Endothelial cell (in vitro differentiated cells): Measurements from ENCODE around the genes PDK2, XYLT2 and ACSF2.

DNA sequence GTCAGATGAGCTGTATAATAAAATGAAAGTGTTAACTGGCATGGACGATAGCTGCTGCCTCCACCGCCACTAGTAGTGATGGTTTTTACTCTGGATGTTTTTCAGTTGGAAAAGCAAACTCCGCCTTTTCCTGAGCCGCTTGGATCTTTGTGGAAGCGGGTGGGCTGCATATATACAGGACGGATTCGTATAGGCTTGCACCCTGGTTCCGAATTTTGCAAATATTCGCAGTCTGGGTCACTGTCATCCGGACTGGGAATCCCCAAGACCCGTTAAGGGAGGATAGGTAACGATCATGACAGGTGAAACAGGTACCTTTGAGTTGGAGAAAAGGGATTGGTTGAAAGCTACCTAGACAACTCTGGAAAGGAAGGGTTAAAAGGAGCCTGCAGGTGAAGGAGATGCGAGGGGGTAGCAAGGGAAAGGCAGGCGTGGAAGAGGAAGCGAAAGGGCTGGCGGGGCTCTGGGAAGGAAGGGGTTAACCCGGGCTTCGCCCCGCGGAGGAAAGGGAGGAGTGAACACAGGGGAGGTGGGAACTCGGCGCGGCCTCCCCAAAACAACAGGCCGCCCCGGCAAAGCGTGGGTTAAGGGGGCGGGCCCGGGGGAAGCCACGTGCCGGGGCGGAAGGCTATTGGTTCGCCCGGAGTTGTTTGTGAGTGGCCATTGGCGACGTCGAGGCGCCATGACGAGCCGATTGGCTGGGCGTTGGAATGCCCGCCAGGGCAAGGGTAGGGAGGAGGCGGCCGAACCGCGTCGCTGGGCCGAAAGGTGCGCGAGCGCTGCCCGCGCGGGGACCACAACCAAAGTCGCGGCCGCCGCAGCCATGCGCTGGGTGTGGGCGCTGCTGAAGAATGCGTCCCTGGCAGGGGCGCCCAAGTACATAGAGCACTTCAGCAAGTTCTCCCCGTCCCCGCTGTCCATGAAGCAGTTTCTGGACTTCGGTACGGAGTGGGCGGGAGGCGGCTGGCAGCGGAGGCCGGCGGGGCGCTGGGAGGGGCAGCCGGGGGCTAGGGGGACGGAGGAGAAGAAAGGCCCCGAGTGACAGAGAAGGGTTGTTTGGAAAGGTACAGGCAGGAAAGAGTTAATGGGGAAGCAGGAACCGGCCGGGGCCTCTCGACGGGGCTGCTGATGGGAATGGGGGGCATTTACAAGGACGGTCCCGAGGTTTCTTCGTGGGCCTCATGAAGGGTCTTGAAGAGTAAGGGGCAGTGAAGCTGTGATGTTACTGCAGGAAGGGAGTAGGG, at the start of gene PDK2:
TSS of gene PDK2 (plus strand) at position 739 of the 1,244 bp plus-strand sequence.
- PRO-cap: unidirectional peak, plus-strand start at position 710 of the sequence; unidirectional peak, plus-strand start at position 804 of the sequence

DNA sequence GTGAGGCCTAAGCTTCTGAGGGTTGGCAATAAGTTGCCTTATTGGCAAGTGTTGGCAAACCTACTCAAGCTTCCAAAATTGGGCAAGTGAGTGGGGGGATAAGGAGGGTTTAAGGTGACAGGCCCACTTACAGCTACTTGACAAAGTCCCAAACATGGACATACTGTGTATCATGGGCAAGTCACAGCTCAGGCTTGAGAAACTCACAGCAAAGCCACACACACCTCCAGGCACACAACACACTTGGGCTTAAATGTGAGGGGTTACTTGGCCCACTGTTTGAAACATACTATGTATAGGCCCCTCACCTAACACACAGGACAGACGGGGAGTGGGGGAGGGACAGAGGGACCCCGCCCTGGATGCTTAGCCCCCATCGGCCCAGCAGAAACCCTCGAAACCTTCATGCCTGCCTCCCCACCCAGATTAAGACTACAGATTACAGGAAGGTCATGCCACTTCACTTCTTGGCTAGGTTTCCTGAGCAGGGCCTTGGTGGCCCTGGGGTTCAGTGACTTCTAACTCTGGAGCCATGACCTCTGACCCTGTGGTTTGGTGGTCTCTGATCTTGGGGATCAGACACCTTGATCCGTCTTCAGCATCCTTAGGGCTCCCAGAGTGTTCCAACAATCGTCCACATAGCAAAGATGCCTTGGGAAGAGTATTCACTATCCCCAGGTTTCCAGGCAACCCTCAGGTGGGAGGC, 2.2 kb upstream of the SAMD14 start:
- PRO-cap: no peak

DNA sequence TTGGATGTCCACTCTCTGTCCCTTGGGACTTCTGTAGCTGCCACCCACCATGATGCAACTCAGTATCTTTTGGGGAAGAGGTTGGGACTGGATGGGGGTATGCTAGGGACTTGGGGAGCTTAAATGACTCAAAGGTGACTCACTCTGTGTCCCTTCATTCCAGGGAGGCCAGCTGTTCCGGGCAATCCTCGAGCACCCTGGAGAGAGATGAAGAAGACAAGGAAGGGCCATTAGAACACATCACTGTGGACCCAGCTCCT, 4.6 kb downstream of the COL1A1 start:
- PRO-cap: no peak

DNA sequence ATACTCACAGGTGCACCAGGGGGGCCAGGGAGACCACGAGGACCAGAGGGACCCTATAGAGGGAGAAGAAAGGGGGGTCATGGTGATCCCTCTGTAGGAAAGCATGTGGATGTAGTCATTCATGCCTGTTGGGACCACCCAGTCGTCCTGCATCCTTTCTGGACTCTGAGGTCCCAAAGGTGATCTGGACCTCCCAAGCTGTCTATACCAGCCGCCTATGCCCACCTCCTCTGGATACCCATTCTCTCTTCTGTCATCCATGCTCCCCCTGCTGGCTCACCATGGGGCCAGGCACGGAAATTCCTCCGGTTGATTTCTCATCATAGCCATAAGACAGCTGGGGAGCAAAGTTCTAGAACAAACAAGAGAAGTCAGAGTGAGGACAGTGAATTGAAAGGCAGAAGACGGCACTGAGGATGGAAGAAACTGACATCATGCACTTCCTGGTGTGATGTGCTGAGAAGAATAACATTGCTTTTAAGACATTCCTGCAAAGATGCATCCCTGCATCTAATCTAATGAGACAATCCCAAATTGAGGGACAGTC, 3.2 kb downstream of the COL1A1 start:
- PRO-cap: no peak

DNA sequence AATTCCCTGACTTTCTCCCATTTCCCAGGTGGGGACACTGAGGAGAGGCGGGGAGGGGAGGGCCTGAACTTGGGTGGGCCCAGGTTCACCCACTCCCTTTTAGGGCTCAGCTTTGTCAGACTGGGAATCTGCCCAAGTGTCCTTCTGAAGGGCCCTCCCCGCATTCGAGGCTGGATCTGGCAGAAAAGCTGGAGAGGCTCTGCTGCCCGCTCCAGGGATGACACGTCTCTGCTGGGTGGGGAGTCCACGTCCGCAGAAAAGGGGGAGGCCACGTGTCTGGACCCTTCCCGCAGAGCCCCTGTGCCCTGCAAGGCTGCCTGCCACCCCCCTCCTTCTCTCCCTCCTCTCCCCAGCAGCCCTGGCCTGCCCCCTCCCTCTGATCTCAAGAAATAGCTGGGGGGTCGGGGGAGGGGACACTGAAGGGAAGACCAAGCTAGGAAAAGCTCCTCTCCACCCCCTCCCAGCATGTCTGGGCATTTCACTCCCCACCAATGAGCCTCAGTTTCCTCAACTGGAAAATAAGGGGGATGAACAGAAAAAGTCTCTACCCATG, 9.4 kb upstream of the COL1A1 start:
- PRO-cap: no peak

- PRO-cap: no peak
Observed at GRCh38 chr17:50263430-50264002, 10.8 kb upstream of the TMEM92 start.

- PRO-cap: no peak
Observed at GRCh38 chr17:50276655-50277238, 2.5 kb downstream of the TMEM92 start.

DNA sequence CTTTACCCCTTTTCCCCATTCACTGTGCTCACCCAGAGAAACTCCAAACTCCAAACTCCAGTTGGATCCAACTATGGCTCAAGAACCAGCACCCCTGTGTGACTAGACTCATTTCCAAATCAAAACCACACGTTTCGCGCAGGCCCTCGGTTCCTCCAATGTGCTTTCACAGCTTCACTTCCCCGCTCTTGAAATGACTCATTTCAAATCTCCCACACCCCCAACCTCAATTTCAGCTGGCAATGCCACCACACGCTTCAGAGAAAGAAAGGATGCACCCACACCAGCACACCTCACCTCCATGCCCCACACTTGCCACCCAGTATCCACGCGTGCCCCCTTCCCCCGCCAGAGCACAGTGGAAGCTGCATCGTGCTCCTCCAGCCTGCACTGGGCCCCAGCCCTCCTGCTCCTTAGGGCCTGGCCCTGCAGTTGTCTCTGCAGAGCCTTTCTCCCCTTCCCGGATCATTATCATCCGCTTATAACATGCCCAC, 9.0 kb downstream of the TMEM92 start:
- PRO-cap: no peak

GRCh38 chr17:50305021-50305555, 30.8 kb downstream of the TMEM92 start:
- PRO-cap: no peak

- PRO-cap: bidirectional peak, plus-strand start at chr17:50346126, minus-strand start at chr17:50345934
Observed at GRCh38 chr17:50345992-50346960, at the start of gene XYLT2. Gene XYLT2 (plus strand): TSS chr17:50346126.

DNA sequence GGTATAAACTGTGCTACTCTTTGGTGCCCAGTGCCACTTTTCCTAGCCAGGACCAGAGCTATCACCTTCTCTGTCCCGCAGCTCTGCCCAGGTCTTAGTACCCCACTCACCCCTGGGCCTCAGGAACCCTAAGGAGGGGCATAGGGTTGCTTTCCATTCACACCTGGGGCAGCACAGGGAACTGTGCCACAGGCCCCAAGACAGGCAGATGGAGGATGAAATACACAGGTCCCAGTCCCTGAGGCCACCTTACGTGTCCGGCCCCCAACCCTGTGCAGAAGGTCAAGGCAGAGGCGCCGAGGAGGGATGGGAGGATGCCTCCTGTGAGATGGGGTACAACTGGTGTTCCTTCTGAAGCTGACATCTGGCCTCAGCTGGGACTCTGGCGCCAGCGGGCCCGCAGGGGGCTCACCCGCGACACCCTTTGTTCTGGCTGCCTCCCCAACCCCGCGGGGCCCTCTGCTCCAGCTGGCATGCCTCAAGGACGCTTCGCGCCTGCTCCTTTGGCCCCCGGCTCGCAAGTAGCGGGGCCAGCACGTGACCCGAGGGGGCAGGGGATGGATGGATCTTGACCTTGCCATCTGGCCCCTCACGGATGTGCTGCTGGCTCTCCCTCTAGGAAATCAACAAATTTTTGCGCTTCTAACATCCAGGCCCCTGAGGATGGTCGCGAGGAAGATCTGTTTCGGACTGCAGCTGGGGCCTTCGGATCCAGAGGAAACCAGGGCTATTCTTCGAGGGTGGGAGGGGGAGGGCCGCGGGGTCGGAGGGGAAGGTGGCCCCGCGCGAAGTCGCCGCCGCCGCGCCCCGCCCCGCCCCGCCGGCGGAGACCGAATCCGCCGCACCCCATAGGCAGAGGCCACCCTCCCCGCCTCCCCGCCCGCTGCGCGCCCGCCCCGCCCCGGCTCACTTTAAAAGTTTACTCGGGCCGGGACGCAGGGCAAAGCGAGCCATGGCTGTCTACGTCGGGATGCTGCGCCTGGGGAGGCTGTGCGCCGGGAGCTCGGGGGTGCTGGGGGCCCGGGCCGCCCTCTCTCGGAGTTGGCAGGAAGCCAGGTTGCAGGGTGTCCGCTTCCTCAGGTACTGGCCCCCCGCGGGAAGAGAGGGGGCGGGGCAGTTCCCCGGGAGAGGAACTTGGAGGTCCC, at the start of gene ACSF2:
TSS of gene ACSF2 (plus strand) at position 909 of the 1,145 bp plus-strand sequence.
- PRO-cap: bidirectional peak, plus-strand start at position 648 of the sequence, minus-strand start at position 692 of the sequence; bidirectional peak, plus-strand start at position 909 of the sequence, minus-strand start at position 987 of the sequence

- PRO-cap: no peak
Observed at GRCh38 chr17:50426455-50426783, 401 bp downstream of the ACSF2 start.

GRCh38 chr17:50459037-50459433, 9.6 kb downstream of the CHAD start:
- PRO-cap: no peak

DNA sequence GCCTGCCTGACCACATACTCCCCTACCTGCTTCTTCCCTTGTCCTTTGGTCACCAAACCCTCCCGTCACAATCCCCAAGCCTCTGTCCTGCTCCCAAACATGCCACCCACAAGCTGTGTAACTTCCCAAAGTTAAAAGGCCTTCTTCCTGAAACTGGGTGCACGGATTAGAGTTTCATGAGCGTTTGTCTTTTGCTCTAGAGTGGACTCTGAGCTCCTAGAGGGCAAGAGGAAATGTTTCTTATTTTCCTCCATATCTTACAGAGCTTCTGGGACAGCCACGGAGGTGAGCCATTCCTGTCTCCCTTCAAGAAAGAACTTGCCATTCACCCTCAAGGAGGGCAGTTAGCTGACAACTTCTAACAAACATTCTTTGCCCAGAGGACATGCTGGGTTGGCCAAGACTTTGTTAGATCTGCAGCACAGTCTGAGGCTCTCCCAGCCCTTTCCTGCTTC, 2.7 kb upstream of the MYCBPAP start:
- PRO-cap: no peak

GRCh38 chr17:50538046-50538332, 5.5 kb downstream of the EPN3 start:
- PRO-cap: no peak

- PRO-cap: no peak
Observed at GRCh38 chr17:50538831-50539407, 6.4 kb downstream of the EPN3 start.

- PRO-cap: no peak
Observed at GRCh38 chr17:50542369-50543397, 4.3 kb upstream of the SPATA20 start.

GRCh38 chr17:50618980-50619423, 15.7 kb upstream of the ABCC3 start:
- PRO-cap: no peak

- PRO-cap: no peak
Observed at GRCh38 chr17:50621353-50622102, 13.2 kb upstream of the ABCC3 start.

GRCh38 chr17:50625936-50626700, 8.6 kb upstream of the ABCC3 start:
- PRO-cap: no peak